Tibial artery (tissue), 1 donor: ENCODE measurements around a stretch of chr10.

GRCh38 chr10:31361632-31362259, 42.7 kb downstream of the ZEB1 start:
- PRO-cap = no peak

- PRO-cap = no peak
Observed at GRCh38 chr10:31427106-31427305, 108.0 kb downstream of the ZEB1 start.

GRCh38 chr10:31587203-31587478, 268.1 kb downstream of the ZEB1 start:
- PRO-cap = no peak

DNA sequence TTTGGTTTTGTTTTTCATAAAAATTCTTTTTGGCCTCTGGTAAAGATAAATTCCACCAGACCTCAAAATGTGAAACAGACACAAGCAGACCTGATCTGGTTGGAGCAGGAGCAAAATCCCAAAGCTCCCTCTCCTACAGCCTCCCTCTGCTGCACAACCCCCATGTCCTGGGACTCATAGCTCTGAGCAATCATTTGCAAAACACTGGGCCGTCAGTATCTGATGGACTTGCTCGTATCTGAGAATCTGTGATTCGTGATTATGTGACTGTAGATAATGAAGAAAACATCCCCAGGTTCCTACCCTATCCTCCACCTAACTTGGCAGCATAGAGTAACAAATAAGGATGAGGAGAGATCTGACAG, 230.1 kb downstream of the ARHGAP12 start:
- PRO-cap = no peak

DNA sequence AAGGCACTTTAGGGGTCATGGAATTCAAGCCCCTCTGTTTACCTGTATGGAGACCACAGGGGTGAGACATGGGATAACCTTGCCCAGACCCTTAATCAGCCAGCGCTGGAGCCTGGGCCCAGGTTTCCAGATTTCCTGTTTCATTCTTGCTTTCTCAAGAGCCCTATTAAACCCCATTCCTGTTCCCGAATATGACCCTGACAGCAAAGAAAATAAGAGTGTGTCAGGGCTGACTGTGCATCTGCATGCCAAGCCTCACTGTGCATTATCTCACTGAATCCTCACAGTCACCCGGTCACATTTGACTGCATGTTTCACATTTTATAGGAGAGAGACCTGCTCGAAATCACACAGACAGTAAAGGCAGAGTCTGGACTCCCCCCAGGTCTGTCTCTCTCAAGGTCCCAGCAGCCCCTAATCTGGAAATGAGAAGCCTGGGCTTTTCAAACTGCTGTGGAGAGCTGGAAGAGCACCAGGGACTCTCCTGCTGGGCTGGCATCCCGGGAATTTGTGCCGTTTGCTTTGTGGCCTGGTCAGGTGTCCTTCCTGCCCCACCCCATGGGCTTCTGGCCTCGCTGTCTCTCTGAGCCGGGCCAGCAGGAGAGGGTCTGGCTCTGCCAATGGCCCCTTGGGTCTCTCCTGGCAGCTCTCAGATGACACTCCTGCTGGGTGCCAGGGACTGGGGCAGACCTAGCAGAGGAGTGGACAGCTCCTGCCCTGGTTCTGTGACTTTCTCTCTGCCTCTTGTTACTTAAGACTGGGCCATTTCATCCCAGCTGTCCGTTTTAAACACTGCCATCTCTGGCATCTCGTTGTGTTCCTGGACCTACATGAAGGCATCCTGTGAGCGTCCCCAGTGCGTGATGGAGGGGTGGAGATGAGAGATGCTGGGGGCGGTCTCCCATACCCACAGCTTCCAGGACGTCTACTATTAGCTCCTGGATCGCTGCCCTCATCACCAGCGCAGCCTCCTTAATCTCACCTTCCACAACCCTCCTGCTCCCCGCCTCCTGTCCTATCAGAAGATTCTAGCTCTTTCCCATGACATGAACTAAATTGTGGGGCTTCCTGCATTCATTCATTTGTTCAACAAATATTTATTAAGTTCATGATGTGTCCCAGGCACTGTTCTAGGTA, 173.6 kb downstream of the ARHGAP12 start:
- PRO-cap = no peak

DNA sequence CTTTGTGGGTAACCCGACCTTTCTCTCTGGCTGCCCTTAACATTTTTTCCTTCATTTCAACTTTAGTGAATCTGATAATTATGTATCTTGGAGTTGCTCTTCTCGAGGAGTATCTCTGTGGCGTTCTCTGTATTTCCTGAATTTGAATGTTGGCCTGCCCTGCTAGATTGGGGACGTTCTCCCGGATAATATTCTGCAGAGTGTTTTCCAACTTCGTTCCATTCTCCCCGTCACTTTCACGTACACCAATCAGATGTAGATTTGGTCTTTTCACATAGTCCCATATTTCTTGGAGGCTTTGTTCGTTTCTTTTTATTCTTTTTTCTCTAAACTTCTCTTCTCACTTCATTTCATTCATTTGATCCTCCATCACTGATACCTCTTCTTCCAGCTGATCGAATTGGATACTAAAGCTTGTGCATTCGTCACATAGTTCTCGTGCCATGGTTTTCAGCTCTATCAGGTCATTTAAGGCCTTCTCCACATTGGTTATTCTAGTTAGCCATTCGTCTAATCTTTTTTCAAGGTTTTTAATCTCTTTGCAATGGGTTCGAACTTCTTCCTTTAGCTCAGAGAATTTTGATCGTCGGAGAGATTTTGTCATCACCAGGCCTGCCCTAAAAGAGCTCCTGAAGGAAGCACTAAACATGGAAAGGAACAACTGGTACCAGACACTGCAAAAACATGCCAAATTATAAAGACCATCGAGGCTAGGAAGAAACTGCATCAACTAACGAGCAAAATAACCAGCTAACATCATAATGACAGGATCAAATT, 37.0 kb downstream of the ARHGAP12 start:
- PRO-cap = no peak

DNA sequence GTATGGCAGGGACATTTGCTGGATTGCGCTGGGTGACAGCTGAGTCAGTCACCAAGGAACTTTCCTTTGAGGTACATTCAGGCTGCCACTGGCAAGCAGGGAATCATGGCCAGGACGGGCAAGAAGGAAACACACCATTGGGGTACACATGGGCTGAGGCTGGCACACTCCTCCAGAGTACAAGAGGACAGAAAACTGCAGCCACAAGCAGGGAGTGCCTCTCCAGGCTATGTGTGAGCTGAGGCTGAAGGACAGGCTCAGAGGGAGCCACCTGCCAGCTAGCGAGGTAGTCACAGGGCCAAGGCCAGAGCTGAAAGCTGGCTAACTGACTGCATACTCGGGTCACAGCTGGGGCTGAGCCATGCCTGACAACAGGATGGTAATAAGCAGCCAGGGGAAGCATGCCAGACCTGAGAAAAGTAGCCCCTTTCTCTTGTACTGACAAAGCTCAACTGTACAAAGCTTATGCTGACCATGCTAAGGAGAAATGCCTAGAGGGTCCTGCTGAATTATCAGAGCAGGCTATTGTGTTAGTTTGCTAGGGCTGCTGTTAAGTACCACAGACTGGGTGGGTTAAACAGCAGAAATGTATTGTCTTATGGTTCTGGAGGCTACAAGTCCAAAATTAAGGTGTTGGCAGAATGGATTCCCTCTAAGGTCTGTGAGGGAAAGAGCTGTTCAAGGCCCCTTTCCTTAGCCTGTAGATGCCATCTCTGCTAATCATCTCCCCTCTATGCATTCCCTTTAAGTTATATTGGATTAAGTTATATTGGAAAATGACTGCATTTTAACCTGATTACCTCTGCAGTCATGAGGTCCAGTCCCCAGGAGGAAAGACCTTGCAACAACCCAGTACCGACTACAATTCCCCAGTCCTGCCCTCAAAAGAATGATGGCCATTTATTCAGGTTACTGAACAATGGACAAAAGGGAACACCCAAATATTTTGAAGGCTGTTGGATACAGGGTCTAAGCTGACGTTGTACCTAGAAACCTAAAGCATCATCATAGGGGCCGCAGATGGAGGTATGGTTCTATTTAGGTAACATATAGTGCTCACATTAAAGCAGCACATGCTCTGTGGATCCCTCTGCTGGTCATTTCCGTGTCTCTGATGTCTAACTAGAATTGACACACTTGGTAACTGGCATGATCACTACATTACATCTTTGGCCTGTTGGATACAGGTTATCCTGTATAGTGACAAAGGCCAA, 51.7 kb downstream of the KIF5B start:
- PRO-cap = no peak

DNA sequence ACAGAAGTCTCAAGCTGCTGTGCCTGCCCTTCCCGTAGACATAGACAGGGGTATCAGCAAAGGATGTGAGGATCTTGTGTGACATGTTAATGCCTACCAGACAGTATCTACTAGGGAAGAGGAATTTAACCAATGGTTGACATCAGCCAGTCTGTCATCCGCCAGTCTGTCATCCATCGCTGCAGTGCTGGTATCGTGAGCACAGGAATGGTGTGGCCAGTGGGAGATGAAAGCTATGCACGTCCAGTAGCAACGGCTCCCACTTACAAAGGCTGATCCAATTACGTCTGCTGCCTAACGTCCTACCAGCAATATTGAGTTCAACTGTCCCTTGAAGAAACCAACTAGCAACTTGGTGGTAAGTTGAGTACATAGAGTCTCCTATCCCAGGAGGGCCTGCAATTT, 50.9 kb downstream of the KIF5B start:
- PRO-cap = no peak

GRCh38 chr10:32032613-32033538, 23.3 kb downstream of the KIF5B start:
- PRO-cap = no peak

DNA sequence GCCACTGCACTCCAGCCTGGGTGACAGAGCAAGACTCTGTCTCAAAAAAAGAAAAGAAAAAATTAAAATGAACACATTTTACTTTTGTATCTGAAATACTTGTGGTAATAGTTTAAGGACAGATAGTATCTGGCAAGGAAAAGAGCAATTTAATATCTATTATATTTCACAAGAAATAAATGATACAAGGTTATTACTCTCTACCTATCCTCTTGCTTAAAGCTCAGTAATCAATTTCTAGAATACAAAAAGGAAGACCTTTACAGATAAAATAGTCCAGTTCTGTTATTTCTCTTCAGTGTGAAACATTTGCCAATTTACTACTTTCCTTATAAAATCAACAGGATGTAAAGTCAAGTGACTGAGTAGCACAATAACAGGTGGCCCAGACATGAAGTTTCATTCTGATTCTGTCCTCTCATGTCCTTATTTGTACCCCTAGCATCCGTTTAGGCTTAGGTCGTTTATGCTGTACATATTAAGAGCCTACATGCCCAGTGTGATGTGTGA, 29.3 kb downstream of the EPC1 start:
- PRO-cap = no peak

DNA sequence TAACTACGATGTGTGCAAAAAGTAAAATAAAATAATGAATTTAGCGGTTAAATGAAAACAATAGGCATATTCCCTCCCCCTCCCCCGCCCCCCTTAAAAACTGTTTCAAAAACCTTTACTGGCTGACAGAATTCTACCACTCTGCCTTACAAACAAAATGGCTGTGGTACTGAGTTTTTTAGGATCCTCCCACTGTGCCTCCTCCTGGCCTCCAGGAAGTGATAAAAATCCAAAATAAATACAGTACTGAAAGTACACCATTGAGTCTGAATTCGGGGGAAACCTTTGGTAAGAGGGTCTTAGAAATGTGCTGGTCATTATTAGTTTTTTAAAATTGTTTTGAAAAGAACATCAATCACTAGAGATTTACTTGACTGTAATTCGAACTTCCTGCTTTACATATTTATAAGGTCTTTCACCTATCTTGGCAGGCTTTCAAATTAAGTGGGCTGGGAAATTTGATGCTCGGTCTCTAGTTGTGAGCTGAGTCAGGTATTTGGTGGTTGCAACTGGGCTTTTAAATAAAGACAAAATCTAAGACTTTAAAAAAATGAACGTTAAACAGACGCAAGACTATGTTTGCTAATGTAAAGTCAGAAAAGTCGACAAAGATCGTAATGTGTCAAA, 32.5 kb upstream of the EPC1 start:
- PRO-cap = no peak

DNA sequence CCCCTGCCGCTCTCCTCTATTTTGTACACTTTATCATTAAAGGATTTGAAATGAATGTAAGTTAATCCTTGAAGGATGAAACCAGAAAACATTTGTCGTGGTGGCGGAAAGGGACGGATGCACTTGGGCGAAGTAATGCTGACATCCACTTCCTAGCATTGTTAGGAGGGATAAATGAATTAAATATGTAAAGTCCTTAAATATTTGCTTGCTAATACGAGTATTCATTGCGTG, 553 bp downstream of the CCDC7 start:
- PRO-cap = no peak

DNA sequence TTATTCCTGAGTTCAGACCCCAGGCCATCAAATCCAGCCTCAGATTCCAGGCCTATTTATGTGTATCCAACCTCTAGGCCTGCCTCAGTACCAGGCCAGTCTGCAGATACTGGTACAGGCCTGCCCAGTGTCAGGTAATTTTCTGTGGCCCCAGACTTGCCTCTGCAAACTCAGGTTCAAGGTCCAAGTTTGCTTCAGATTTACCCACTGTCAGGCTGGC, 169.8 kb downstream of the ITGB1 start:
- PRO-cap = no peak

- PRO-cap = no peak
Observed at GRCh38 chr10:32893883-32894364, 64.1 kb downstream of the ITGB1 start.

DNA sequence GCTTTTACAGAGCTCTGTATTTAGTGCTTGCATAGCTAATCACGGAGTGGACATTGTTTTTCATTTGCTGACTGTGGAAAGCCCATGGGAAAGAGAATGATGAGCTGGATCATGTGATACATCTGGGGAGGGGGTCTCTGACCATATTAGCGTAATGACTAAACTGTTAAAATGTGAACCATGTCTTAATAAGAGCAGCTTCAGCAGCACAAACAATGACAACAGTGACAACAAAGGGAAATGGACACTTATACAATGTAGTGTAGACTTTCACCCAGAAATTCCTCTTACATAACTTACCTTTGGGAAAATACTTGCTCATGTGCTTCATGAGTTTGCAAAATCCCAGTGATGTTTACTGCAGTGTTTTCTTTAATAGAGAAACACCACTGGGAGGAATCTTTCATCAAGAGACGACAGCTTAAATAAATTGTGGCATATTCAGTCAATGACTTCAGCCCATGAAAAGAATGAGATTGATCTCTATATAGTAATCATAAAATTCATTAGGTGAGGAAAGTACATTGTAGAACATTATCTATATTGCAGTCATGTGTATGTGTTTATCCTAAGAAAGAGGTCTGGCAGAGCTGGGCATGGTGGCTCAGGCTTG, 44.1 kb upstream of the ITGB1 start:
- PRO-cap = no peak

GRCh38 chr10:33196664-33197726, 137.5 kb downstream of the NRP1 start:
- PRO-cap = no peak

- PRO-cap = no peak
Observed at GRCh38 chr10:33249639-33249957, 84.9 kb downstream of the NRP1 start.

- PRO-cap = no peak
Observed at GRCh38 chr10:33260867-33261183, 73.6 kb downstream of the NRP1 start.

GRCh38 chr10:33332849-33333254, 1.6 kb downstream of the NRP1 start:
- PRO-cap = no peak

GRCh38 chr10:33377612-33378156, 43.2 kb upstream of the NRP1 start:
- PRO-cap = no peak